ENCODE measurements around the gene LIN9.

- RRBS, result no CpG with 5 or more reads among the region's 3 CpGs
Measured at GRCh38 chr1:226033682-226033983, 28.9 kb upstream of the H3-3A start.

GRCh38 chr1:226065126-226065540 is 2.6 kb downstream of the H3-3A start:
- RRBS, result no CpG with 5 or more reads among the region's 2 CpGs

- RRBS, result no CpG with 5 or more reads among the region's 5 CpGs
Measured at GRCh38 chr1:226074595-226075007, 12.1 kb downstream of the H3-3A start.

DNA sequence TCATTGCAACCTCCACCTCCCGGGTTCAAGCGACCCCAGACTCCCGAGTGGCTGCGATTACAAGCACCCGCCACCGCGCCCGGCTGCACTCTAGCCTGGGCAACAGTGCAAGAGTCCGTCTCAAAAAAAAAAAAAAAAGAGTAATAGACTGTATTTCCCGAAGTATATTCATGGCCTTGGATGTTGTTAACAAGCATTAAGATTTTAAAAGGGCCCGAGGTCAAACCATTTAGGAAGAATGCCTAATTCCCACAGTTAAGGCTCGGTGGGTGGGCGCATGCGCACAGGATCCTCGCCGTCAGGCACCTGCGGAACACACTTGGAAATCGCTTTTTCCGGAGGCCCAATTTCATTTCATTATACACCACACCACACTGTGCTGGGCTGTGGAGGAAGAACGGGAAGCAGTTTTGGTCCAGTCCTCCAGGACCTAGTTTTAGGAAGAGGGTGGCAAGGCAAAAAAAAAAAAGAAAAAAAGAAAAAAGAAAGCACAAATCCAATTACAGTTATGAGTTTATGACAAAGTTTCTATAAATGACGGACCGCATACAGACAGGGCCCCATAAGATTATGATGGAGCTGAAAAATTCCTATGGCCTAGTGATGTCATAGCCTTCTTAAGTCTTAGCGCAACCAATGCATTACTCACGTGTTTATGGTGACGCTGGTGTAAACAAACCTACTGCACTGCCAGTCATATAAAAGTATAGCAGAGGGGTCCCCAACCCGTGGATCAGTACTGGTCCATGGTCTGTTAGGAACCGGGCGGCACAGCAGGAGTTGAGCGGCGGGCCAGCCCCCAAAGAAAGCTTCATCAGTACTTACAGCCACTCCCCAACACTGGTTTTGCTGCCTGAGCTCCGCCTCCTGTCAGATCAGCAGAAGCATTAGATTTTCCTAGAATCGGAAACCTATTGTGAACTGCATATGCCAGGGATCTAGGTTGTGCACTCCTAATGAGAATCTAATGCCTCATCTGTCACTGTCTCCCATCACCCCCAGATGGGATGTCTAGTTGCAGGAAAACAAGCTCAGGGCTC is 38.2 kb downstream of the H3-3A start:
- RRBS, result 4% methylated on average over 4 of the region's 32 CpGs

- RRBS, result no CpG with 5 or more reads among the region's 13 CpGs
Measured at GRCh38 chr1:226111321-226112115, 49.0 kb downstream of the H3-3A start.

- RRBS, result no CpG with 5 or more reads among the region's 14 CpGs
Measured at GRCh38 chr1:226115353-226115636, 52.8 kb downstream of the H3-3A start.

DNA sequence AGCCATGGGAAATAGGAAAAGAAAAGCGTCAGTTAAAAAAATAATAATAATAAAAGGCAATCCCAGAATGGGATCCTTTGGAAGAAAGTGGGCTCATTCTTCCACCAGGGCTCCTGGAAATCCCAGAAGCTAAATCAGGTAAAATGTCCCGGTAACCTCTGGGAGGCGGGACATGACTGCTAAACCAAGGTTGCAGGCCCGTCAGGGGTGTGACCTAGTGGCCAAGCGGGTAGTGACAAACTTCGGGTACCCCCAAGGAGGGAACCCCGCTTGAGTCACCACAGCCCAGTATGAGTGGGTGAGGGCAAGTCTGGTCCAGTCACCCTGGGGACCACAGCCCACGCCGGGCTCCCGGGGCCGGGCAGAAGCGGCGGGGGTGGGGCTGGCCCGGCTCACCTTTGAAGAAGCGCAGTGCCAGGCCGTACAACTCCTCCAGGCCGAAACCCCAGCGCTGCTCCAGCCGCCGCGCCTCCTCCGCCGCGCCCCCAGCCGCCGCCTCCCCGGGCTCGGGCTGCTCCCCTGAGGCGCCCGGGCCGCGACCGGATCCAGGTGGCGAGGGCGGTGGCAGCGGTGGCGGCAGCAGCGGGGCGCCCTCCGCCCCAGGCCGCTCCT is 441 bp downstream of the ACBD3 start:
- RRBS, result 2% methylated on average over 9 of the region's 41 CpGs

DNA sequence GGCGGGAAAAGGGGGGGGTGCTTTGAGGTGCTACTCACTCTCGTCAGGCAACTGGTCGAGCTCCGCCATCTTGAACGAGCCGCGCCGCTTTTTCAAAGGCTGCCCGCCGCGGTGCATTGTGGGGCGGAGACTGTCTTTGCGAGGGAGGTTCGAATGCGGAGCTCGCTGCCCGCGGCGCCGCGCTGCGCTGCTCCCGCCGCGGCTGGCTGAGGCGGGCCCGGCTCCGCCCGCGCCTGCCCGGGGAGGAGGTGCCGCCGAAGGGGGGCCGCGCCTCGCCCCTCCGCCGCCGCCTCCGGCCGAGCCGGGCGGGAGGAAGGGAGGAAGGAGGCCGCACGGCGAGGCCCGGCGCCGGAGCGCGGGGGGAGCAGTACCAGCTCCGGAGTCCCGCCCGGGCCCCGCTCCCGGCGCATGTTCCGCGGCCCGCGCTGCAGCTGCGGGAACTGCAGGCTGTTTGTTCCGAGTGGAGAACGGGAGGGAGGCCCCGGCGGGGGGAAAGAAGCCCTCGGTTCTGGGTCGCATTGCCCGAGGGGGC is at the start of gene LIN9:
TSS of gene LIN9 (minus strand) at position 94 of the 532 bp plus-strand sequence.
- RRBS, result 3% methylated on average over 26 of the region's 69 CpGs

DNA sequence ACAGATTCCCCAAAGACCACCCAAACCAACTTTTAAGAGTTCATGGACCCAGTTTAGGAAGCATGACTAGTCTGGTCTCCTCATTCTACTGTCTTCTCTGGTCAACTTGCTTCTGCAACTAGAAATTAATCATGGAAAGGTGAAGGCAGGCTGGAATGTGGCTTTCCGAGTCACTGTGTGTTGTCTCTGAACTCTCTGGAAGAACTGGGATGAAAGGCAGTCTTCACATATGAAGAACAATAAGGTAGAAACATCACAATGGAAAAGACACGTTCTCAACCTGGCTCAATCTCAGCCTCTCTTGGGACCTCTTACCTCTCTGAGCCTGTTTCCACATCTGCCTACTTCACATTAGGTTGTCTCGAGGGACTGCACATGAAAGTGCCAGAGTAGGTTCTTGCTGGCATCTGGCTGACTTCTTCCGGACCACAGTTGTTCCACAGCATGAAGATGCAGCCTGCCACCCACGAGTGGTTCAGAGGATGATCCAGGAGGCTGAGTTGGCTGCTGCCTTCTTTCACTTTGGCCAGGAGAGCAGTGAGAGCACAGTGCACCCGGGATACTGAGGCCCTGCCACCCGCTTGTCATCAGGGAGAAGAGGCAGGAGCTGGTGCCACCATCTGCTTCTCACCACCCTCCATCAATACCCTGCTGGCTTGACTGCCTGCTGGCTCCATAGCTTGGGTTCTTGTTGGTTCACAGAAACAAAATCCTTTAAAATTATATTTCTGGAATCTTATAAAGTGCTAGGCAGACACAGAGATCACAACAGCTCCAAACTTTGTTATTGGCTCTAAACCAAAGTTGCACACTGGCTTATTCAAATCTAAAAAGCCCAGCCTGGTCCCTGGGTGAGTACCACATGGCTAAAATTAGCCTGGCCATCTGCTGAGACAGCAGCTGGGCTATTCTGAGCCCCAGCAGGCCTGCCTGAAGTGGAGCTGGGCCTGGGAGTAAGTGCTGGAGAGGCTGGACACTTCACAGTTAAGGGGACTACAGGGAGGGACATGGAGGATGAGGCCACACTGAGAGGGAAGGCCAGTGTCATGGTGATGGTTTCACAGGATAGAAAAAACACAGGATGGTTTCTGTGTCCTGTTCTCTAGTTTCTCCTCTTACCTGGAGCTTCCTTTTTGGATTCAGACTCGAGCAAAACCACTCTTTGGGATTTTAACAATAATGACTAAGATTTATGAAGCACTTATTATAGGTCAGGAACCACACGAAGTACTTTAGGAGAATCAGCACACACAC is 46.9 kb upstream of the LIN9 start:
- RRBS, result no CpG with 5 or more reads among the region's 9 CpGs

GRCh38 chr1:226626332-226627105 is 78.0 kb downstream of the STUM start:
- RRBS, result no CpG with 5 or more reads among the region's 18 CpGs

GRCh38 chr1:226656205-226656935 is 82.7 kb downstream of the ITPKB start:
- RRBS, result 44% methylated on average over 2 of the region's 11 CpGs

DNA sequence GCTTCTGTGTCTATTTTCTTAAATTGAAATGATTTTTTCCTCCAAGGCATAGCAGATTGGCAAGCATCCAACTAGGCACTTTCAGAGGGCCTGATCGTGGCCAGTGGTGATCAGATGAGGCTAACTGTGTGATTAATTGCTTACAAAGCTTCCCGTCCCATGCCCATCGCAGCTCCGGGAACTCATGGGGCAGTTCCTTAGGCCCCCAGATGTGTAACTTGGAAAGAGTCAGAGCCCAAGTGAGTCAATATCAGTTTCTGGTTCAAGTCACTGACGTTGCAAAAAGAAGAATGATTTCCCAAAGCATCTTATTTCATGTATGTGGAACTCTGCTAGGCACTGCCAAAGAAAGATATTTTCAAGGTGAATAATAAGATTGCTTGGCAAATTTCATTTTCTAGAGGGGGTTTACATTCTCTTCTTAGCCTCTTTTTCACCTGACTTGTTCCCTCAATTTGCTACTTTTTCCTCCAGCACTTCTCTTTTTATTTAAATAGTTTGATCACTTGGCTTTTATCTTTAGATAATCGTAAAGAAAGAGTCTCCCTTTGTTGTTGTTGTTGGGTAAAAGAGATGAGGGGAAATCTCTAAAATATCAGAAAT is 82.0 kb downstream of the ITPKB start:
- RRBS, result no CpG with 5 or more reads among the region's 6 CpGs

- RRBS, result no CpG with 5 or more reads among the region's 7 CpGs
Measured at GRCh38 chr1:226667870-226668606, 71.0 kb downstream of the ITPKB start.

GRCh38 chr1:226690338-226691197 is 48.5 kb downstream of the ITPKB start:
- RRBS, result no CpG with 5 or more reads among the region's 10 CpGs

DNA sequence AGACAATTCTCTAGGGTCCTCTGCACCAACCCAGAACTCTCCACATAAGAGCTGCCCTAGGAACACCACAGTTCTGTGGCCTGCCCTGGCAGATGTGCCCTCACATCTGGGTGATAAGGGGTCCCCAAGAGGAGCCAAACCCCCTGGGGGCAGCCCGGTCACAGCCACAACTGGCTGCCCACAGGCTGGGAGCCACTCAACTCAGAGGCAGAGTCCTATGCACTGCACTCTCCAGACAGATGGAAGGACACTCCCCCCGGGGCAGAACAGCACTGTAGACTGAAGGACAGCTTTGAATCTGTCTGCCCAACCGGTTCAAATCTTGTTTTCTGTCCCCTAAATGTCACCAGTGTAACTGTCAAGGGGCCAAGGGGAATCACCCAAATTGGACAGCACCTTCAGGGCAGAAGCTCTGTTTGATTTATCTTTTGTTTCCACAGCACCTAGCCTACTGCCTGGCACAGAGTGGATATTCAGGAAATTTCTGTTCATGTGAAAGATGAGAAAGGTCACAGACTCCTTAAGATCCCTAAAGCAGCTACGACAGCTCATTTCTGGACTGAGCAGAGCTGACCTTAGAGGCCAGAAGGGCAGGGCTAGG is 41.2 kb downstream of the ITPKB start:
- RRBS, result 75% methylated on average over 1 of the region's 4 CpGs

- RRBS, result no CpG with 5 or more reads among the region's 3 CpGs
Measured at GRCh38 chr1:226714448-226715074, 24.5 kb downstream of the ITPKB start.

GRCh38 chr1:226722929-226723646 is 16.0 kb downstream of the ITPKB start:
- RRBS, result no CpG with 5 or more reads among the region's 14 CpGs

- RRBS, result no CpG with 5 or more reads among the region's 18 CpGs
Measured at GRCh38 chr1:226723647-226724872, 15.0 kb downstream of the ITPKB start.

GRCh38 chr1:226980729-226981352 is 40.7 kb downstream of the COQ8A start:
- RRBS, result 84% methylated on average over 5 of the region's 22 CpGs

DNA sequence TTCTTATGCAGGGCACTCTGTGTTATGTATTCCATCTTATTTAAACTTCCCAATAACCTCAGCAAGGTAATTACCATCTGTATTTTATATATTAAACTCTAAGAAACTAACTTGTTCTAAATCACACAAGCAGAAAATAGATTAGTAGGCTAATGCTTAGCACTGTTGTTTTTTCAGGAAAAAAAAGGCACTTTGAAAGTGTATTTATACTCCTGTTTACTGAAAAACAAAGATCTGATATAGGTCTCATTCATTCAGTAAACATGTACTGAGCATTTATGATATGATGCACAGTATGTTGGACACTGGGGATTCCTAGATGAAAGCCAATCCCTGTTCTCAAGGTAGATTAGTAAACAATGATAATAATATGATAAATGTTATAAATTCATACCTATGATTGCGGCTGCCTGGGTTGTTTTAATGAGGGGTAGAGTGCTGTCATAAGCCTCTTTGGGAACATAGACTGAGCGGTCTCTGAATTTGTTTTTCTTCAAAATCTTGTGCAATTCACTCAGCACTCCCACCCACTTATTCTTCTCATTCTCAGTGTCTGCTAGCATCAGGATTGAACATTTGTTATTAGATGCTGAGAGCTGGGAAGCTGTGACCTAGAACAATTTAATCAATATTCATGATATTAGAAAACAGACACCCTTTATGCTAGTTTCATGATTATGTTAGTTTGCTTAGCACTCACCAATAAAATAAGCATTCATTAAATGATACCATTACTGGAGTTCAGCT is 91.0 kb downstream of the COQ8A start:
- RRBS, result no CpG with 5 or more reads among the region's 2 CpGs

Data from amniotic epithelial cell (primary cell).